ENCODE measurements around a stretch of chr3.

GRCh38 chr3:193897906-193898134, 238.1 kb upstream of the HES1 start:
- PRO-cap, 2 experiments, result no peak in any of the 2 experiments

DNA sequence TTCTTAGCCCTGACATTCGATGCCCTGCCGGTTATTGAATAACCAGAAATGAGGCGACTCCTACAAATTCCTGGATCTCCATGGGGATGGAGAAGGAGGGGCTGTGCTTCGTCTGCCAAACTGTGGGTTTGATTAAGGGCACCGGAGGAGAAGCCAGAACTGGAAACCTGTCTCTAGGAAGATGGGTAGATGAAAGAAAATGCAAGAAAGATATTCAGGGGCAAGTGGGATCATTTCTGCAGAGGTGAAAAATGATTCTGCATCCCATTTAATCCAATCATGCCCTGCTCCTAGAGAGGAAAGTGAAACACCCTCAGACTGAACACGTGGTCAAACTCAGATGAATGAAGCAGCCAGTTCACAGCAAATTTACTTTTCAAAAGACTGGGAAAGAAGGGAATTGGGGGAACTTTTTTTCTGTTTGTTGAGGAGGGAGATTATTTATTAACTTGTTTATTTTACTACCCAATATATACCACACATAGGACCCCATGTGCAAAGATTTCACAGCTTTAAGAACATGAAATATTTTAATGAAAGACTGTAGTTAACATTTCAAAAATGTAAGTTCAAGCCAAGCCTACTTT, 23.1 kb upstream of the HES1 start:
- PRO-cap, 2 experiments, result no peak in any of the 2 experiments

- PRO-cap, 2 experiments, result peak in 2 of 2 experiments; most common minus-strand start chr3:194137673 (in 1)
Observed at GRCh38 chr3:194137394-194137895, 1.5 kb downstream of the HES1 start.

DNA sequence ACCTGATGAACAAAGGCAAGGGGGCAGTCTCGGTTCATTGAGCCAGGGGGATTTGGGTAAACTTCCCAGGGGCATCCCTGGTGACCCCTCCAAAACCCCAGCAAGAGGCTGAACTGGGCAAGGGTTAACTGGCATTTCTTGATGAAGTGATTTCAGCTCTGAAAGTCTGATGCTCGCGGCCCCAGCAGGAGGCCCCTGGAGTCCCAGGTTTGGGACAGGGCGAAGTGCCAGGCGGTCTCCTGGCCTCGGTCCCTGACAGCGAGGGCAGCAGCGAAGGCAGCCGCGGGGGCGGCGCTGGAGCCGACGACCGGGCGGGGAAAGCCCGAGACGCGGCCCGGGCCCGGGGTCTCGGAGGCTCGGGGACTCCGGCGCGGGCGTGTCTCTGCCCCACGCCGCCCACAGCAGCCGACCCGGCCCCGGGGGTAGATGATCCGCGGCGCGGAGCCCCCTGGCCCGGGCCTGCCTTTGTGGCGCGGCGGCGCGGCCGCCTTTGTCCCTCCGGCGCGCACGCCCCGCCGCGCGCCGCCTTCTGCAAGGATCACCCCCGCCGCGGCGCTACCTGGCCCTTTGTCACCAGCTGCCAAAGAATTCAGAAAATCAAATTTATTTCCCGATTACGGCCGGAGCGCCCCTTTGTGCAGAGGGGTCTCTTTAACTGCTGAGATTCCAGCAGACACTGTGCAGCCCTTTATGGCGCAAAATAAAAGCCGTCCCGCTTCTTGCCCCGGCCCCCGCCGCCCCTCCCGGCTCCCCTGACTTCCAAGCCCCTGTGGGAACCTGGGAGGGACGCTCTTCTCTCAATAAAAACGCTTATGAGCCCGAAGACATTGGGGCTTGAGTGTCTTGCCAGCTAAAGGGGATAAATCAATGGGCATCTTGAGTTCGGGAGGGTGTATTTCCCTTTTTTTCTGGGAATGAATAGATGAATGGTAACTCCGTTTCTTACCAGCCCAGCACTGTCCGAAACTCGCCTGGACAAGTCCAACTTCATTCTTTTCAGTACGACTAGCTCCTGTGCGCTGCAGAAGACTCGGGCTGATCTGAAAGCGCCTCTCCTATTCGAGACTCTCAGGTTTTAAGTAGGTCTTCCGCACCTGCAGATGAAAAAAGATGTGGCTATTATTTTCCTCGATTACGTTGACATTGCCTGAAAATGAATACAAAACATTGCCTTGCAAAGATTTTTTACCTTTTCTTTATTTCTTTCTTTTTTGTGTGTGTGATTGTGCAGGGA, 68.3 kb downstream of the HES1 start:
- PRO-cap, 2 experiments, result no peak in any of the 2 experiments

DNA sequence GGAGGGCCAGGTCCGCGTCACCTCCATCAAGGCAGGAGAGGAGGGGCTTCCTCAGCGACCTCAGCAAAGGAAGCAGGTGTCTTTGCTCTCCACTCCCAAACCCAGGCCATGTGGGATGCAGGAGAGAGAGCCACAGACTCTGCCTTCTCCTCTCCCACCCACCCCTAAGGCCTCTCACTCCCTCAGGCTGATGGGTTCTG, 82.9 kb downstream of the CPN2 start:
- PRO-cap, 2 experiments, result no peak in any of the 2 experiments

GRCh38 chr3:194270597-194271729, 80.2 kb downstream of the CPN2 start:
- PRO-cap, 2 experiments, result no peak in any of the 2 experiments

DNA sequence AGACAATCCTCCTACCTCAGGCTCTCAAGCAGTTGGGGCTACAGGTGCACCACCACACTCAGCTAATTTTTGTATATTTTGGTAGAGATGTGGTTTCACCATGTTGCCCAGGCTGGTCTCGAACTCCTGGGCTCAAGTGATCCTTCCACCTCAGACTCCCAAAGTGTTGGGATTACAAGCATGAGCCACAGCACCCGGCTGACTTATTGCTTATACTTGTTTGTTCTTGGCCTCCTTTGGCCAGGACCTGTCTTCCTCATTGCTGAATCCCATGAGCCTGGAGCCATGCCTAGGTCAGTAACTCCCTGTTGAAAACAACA, 39.0 kb downstream of the CPN2 start:
- PRO-cap, 2 experiments, result no peak in any of the 2 experiments

DNA sequence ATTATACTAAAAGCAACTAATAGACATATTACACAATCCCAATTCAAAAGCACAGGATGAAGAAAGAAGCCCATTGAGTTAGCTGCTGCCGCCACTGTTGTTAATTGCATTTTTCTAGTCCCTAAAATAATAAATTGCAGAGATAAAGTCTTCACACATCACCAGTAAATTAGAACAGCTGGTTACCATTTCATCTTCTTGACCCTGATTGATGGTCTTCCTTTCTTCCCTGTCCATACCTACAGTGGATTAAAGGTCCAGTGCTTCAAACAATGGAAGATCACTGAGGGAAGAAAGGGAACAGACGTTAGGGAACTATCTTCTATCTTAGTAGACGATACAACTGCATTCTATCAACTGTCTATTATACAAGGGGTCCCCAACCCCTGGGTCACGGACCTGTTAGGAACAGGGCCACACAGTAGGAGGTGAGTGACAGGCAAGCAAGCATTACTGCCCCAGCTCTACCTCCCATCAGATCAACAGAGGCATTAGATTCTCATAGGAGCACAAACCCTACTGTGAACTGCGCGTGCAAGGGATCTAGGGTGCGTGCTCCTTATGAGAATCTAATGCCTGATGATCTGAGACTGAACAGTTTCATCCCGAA, 24.7 kb downstream of the ATP13A3 start:
- PRO-cap, 2 experiments, result no peak in any of the 2 experiments

DNA sequence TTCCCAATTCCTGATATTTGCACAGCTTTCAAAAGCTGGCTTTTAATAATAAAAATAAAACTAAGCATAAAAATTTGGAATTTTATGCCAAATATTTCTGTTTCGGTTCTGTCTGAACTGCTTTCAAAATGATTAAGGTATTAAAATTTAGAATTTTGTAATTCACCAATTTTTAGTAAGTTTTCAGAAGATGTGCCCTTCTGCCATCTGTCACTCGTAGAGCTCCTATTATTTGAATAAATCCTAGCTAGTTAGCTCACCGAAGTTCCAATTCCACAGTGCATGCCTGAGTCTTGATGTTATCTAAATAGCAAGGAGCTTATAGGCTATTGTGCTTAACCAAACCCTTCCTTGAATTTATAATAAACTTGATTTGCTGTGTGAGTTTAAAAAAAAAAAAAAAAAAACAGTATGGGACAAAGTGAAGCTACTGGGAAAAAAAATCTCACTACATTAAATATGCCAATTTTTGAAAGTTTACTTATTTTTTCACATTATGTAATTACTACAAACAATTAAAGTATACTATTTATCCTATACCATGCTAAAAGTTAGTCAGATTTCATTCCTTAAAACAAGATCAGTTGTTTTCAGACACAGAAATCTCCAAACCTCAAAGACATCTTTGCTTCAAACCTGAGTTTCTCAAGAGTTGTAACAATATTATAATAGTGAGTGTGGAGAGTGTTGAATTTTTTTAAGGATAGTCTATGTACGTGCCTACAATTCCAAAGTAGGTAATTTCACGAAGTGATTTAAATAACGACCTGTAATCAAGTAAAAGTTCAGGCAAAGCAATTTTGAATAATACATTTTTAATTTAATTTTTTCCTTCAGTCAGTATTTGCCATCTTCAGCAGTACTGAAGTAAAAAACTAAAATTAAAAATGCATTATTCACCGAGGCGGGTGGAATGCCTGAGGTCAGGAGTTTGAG, 18.5 kb downstream of the ATP13A3 start:
- PRO-cap, 2 experiments, result no peak in any of the 2 experiments

GRCh38 chr3:194485306-194485762, 1.5 kb downstream of the ATP13A3 start:
- PRO-cap, 2 experiments, result no peak in any of the 2 experiments

GRCh38 chr3:194485863-194486670, 735 bp downstream of the ATP13A3 start:
- PRO-cap, 2 experiments, result peak in 2 of 2 experiments; most common plus-strand start chr3:194486097 (in 2); most common minus-strand start chr3:194486311 (in 2)

- PRO-cap, 2 experiments, result no peak in any of the 2 experiments
Observed at GRCh38 chr3:194561131-194561681, 72.0 kb downstream of the TMEM44 start.

GRCh38 chr3:194571378-194572093, 61.7 kb downstream of the TMEM44 start:
- PRO-cap, 2 experiments, result no peak in any of the 2 experiments

DNA sequence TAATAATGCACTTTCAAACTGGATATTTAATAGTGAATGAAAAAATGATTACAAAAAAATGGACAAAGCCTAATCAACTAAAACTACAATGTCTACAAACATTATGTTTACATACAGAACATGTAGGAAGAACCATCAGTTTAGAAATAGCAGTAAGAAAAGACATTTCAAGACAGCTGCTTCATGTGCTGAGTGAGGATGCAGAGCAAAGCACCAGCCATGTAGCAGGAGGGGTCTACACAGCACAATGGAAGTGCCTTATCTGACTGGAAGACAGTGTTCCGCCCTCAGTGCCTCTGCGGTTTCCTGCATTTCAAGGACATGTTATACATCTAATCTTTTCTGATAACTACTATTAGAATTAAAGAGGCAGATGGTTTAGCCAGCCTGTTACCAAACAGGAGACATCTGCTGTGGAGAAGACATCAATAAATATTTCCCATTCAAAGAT, 10.7 kb downstream of the LSG1 start:
- PRO-cap, 2 experiments, result no peak in any of the 2 experiments

DNA sequence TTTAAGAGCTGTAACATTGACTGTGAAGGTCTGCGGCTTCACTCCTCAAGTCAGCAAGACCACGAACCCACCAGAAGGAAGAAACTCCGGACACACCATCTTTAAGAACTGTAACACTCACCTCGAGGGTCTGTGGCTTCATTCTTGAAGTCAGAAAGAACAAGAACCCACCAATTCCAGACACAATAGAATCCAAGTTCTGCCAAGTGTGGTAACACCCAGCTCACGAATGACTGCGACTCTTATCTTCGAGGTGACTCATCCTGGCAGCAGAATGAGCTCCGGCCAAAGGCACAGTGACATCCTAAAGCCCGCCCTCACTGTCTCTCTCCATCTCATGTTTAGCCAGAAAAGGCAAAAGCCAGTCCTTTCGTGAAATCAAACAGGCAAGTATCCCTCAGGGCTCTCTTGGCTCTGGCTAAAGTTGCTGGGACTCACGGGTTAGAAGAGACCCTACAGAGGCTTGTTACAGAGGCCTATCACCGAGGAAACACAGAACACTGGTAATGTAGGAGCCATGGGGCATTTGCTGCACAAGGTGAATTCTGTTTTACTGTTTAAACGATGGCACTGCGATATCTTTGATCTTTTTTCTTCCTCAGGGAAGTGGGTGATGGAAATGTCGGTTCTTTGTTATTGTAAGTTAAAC, 155.4 kb downstream of the FAM43A start:
- PRO-cap, 2 experiments, result no peak in any of the 2 experiments

GRCh38 chr3:194854917-194855526, 169.3 kb downstream of the FAM43A start:
- PRO-cap, 2 experiments, result no peak in any of the 2 experiments

GRCh38 chr3:194856233-194856697, 170.6 kb downstream of the FAM43A start:
- PRO-cap, 2 experiments, result no peak in any of the 2 experiments

- PRO-cap, 2 experiments, result no peak in any of the 2 experiments
Observed at GRCh38 chr3:194870632-194870870, 184.9 kb downstream of the FAM43A start.

DNA sequence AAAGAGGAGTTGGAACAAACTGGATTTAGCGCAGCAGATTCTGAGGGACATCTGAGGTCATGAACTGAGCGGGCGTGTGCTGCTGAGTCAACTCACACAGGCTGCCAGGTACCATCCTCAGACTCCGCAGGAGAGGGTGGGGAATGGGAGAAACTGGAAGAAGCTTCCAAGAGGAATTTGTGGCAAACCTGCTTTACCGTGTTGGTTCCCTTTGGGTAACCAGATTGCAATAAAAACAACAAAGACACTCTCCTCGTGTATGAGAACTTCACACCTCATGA, 185.1 kb downstream of the FAM43A start:
- PRO-cap, 2 experiments, result no peak in any of the 2 experiments

GRCh38 chr3:194976864-194977288, 291.2 kb downstream of the FAM43A start:
- PRO-cap, 2 experiments, result no peak in any of the 2 experiments

Data from cytotoxic T cell (primary cell).